Airway epithelial cell (primary cell): Measurements from ENCODE around the gene KCNH1.

GRCh38 chr1:209371908-209372285 is 211.6 kb upstream of the CAMK1G start:
- RAMPAGE, long total RNA, result no peak

GRCh38 chr1:209412209-209412648 is 171.3 kb upstream of the CAMK1G start:
- RAMPAGE, long total RNA, result no peak

GRCh38 chr1:209676290-209676580 is 1.0 kb downstream of the G0S2 start:
- RAMPAGE, long total RNA, result no peak

DNA sequence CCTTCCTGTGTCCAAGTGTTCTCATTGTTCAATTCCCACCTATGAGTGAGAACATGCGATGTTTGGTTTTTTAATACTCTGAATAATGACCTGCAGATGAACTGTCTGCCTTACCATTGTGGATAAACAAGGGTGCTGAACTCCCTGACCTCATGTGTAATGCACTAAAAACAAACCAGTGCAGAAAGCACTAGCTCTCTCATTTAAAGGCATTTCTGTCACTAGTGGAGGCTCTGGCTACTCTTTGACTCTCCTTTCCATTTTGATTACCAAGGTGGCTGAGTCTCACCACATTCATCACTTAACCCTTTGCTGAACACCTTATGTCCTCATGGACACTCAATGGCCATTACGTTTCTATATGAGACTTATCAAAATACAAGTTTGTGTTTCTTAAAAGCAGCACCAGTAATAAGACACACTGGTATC is 23.1 kb upstream of the TRAF3IP3 start:
- RAMPAGE, long total RNA, result no peak

DNA sequence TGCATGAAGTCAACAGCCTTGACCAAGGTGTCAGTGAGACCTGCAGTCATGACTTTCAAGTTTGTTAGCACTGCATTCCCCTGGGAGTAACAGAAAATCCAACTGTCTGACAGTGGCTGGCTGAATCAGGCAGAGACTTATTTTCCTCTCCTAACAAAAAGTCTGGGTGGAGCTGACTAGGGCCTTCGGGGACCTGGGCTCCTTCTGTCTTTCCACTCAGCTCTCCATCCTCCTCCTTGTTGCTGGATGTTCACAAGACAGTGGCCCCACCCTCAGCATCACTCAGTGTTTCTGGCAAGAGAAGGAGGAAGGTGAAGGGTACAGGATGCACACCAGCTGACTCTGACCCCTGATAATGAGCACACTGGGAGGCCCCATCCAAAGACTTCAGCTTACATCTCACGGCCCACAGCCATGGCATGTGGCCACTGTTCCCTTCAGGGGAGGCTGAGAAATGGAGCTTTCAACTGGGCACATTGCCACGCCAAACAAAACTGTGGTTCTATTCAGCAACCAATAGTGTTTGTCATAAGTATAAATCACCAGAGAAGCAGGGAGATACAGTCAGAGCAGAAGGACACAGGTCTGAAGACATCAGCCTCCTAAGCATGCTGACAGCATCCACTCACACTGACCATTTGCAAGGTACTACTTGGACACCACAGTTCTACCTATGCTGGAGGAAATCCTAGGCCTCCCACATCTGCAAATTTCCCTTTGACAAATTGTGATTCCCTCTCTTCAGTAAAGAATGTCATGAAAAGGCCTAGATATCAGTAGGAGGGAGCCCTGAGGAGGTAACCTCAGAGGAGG is 12.8 kb upstream of the TRAF3IP3 start:
- RAMPAGE, long total RNA, result no peak

- RAMPAGE, long total RNA, result no peak
Observed at GRCh38 chr1:209768089-209768873, 12.4 kb downstream of the TRAF3IP3 start.

DNA sequence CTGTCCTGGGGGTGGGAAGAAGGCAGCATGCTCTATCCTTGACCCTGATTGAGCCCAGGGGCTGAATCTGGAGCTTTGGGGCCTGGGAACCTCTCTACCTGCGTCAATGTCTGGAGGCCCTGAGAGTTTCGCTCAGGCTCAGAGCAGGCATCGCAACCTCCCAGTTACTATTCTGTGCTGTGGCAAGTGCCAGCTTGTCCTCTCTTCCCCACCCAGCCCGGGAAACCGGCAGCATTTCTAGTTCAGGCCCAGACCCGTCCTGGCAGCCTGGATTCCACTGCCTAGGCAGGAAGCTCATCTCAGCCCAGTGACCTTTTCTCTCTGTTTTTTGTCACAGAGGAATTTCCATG is 10.0 kb upstream of the IRF6 start:
- RAMPAGE, long total RNA, result no peak

DNA sequence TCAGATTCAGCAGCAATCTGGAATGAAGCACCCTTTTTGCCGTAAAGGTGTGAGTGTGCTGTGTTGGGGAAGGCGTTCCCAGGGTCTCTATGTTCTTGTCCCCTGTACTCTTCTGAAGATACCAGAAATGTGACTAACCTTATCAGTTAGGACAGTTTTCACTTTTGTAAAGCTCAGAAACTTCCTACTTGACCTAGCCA is 34.2 kb downstream of the HHAT start:
- RAMPAGE, long total RNA, result no peak

DNA sequence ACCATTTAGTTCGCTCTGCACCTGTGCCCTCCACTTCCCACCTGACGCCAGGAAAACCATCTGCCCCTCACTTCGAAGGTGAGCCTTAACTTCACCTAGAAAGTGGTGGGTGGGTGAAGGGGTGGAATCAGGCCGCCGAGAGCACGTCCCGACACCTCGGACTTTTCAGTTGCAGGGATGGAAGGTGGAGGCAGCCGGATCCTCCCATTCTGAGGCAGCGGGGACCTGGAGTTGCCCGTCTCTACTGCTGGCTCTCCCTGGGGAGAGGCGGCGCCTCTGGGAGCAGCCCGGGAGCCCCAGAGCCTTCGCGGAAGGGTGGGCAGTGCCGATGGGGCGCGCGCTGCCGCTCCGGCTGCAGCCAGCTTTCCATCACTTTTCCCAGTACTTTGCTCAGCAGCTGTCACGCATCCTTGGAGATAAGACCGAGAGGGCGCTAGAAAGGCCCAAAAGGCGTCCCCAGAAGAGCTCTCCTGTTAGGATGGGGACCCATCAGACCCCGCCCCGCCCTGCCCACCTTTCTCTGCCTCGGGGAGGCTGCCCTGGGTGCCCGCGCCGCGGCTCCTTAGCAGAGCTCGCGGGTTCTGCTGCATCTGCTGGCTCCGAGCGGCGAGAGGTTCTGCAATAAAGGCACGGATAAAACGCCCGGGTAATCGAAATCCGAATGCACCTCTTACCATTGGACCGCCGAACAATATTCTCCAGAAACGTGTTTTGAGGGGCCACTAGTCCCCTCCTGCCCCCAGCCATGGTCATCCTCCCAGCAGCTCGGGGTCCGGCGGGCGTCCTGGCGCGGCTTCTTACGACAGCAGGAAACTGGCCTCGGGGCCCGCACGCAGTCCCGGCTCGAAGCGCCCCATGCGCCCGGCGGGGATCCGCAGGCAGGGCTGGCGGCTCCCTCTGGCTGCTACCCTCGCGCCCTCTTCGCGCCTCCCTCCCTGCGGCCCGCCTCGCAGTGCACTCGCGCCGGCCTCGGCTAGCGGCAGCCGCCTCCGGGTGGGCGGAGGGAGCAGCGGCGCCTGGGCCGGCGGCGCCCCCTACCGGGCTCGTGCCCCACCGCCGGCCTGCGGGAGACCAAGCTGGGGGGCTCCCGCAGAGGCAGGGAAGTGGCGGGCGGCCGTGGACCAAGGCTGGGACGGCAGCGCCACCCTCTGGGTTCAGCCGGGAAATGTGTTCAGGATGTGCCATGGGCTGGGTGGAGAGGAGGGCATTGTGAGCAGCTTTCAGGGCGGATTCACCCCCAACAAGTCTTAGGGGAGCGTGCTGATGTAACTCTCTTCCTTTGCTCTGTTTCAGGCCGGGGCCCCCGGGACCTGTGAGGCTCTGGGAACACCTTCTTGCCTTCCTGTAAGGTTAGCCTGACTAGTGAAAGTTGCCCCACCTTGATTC is at the start of gene KCNH1:
Gene KCNH1 (minus strand): TSS at position 956 of the 1,386 bp plus-strand sequence.
- RAMPAGE, long total RNA, result no peak

DNA sequence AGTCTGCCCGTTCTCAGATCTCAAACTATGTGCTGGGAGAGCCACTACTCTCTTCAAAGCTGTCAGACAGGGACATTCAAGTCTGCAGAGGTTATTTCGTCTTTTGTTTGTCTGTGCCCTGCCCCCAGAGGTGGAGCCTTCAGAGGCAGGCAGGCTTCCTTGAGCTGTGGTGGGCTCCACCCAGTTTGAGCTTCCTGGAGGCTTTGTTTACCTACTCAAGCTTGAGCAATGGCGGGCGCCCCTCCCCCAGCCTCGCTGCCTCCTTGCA is 81.1 kb downstream of the TRAF5 start:
- RAMPAGE, long total RNA, result no peak

DNA sequence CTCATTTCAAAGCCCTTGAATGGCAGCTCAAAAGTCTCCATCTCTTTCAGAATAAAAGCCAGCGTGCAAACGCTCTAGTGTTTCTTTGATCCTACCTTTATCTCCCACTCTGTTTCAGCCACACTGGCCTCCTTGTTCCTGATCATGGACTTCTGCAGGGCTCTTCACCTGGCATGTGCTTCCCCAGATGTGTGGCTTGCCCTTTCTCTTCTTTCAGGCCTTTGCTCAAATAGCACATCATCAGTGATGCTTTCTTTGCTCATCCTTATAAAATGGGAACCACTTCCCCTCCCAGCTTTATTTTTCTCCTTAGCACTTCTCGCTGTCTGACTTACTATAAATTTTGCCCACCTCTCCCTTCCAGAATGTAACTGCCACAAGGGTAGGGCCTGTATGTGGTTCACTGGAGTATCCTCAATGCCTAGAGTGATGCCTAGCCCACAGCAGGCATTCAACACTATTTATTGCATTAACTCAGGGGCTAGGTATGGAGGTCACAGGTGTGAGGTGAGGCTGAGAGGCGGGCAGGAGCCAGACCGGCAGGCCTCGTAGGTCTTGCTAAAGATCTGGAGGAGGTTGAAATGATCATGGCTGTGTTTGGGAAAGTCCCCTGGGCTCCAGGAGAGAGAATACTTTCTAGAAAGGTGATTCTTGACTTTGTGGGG is 31.0 kb downstream of the SLC30A1 start:
- RAMPAGE, long total RNA, result no peak

- RAMPAGE, long total RNA, result no peak
Observed at GRCh38 chr1:211573821-211574725, 4.9 kb downstream of the SLC30A1 start.

- RAMPAGE, long total RNA, result no peak
Observed at GRCh38 chr1:211579355-211580400, 717 bp upstream of the SLC30A1 start.

GRCh38 chr1:211698501-211698875 is 23.1 kb upstream of the NEK2 start:
- RAMPAGE, long total RNA, result no peak

- RAMPAGE, long total RNA, result no peak
Observed at GRCh38 chr1:211723294-211723700, 47.9 kb upstream of the NEK2 start.

GRCh38 chr1:211761212-211761640 is 69.3 kb downstream of the LPGAT1 start:
- RAMPAGE, long total RNA, result no peak

DNA sequence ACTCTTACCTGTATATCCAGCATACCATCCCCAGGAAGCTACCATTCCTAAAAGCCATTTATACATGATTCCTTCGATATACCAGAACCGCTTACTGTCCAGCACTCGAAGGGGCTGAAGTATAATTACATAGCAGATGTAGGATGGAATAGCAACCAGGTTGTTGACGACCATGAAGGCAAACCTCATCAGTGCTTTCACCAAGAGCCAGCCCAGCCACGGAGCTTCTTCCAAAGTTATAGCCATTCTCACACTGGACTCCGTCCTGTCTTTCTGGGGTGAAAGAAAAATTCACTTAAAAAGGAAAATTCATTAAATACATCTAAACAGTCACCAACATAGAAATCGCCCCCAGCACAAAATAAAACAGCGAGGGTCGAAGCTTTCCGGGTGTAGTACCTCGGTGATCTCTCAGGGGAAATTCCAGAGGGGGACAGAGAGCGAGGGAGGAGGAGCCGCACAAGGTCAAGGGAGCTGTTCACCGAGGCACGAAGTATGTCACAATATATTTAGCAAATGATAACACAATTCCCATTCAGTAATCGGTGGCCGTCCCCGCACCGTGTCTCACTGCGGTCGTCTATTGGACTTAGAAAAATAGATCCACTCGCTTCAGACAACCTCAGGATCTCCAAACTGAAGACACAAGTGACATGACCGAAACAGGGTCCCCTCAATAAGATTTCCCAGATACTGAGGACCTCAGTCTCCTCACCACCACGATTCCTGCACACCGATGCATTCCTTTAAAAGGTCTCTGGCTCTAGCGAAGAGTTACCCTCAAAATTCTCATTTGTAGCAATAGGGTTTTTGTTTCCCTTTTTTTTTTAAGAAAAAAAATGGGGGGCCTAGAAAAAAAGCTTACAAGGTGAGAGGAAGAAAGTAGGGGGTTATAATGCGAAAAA is 1.3 kb downstream of the LPGAT1 start:
- RAMPAGE, long total RNA, result no peak

DNA sequence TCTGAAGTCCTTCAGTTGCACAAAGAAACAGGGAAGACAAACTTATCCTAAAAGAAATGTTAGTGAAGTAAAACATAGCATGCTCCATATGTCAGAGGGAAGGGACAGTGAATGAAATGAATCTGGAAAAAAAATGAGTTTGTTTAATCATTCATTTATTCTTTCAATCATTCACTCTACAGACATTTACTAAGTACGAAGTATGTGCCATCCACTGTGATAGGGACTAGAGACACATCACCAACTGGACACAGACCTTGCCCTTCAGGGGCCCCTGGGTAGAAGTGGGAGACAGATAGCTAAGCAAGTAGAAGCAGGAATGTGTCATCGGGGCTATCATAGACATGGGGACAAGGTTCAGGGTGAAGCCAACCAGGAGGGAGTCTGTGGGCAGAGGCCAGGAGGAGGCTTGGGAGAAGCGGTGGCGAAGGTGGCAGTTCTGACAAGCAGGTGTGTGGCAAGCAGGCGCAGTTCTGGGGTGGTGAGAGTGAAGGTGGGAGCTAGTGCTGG is 79.5 kb upstream of the LPGAT1 start:
- RAMPAGE, long total RNA, result no peak

DNA sequence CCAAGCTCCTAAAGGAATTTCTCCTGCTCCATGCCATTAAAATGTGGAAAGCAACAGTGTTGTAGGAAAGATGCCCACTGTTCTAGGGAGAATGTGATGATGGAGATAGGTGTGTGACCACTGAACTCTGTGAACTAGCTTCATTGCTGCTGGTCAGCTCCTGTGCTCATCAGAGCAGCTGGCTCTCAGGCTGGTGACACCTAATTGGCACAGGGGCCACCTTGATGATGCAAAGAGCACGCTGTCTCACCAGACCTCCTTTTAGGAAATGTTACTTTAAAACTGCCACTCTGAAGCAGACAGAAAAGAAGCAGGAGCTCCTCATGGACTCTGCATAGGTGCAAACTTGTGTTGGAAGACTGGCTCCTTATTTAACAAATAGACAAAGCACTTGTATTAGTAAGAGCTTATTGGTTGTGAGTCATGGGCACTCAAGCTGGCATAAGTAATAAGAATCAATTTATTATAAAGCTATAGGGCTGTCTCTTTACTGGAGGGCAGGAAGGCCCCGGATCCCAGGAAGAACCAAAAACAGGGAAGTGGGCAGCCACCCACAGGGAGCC is 80.0 kb upstream of the LPGAT1 start:
- RAMPAGE, long total RNA, result no peak

GRCh38 chr1:211944510-211945426 is 90.6 kb downstream of the INTS7 start:
- RAMPAGE, long total RNA, result no peak